Colonic mucosa (tissue), 1 donor: ENCODE measurements around a stretch of chr12.

DNA sequence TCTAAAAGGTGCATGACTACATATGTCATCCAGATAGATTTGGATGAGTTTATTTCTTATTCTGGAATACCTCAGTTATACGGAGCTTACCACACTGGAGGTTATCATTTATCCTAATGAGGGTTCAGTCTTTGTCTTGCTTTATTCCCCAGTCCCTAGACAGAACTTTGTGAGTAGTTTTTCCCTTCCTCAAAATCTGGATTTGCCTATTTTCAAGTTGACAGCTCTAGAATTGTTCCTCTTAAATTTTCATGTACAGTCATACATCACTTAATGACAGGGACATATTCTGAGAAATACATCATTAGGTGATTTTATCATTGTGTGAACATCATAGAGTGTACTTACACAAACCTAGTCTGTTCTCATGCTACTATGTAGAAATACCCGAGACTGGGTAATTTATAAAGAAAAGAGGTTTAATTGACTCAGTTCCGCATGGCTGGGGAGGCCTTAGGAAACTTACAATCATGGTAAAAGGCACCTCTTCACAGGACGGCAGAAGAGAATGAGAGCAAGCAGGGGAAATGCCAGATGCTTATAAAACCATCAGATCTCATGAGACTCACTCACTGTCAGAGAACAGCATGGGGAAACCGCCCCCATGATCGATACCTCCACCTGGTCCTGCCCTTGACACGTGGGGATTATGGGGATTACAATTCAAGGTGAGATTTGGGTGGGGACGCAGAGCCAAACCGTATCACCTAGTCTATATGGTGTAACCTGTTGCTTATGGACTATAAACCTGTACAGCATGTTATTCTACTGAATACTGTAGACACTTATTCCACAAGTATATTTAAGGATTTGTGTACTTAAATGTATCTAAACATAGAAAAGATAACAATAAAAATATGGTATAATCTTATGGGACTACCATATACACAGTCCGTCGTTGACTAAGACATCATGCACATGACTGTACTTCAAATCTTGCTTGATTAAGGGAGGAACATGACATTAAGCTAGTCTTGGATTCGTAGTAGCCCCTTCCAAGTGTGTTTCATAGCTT is 3.4 kb downstream of the PRKAB1 start:
- PRO-cap: no peak

DNA sequence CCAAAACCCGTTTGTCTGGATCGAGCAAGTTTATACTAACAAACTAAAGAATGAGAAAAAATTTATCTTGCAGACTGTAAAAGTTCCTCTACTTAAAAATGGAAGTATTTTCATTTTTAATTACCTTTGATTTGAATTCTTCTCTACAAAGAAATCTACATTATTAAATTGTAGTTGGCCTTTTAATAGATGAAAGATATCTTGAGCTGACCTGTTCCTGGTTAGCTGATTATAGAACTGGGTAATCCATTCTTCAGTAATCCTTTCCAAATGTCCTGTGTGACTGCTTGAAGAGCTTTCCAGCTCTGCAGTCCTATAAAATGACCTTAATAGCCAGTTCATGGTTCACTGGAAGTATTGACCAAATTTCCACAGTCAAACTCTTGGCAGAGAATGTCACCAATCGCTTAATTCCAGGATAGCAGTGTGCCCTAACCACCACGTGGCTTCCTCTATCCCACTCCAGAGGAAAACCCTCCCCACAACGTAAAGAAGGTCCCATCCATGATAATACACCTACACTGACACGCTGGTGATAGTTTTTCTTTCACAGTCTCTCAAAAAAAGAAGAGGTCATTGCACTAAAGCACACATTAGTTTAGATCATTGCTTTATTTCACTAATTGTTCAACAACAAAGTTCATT is 17.4 kb downstream of the PRKAB1 start:
- PRO-cap: no peak

- PRO-cap: no peak
These were observed 50.8 kb downstream of the PRKAB1 start for GRCh38 chr12:119718553-119719309.

GRCh38 chr12:119803928-119804929 is 72.9 kb downstream of the CIT start:
- PRO-cap: no peak

DNA sequence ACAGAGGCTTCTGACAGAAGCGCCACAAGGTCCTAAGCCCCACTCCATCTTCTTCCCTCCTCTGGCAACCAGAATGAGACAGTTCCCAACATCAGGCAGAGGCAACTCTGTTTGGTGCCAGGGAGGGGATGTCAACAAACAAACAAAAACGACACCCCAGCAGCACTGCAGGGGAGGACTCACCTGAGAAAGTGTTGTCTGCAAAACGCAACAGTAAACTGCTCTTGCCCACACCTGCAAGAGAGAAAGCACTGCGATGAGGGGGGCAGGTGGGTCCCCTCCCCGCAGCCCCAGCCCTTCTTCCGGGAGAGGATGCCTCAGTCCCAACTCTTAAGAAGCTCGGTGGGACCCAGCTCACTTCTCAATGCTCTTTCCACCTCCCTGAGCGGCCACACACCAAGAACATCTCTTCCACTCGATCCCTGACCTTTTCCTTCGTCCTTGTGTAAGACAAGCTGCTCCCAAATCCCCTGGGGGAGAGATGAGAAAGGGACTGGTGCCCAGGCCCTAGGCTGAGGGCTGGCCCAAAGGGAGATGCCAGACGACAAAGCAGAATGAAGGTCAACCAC is 8.2 kb downstream of the RAB35 start:
- PRO-cap: no peak

- PRO-cap: no peak
These were observed 16.2 kb upstream of the RAB35 start for GRCh38 chr12:120132488-120133357.

DNA sequence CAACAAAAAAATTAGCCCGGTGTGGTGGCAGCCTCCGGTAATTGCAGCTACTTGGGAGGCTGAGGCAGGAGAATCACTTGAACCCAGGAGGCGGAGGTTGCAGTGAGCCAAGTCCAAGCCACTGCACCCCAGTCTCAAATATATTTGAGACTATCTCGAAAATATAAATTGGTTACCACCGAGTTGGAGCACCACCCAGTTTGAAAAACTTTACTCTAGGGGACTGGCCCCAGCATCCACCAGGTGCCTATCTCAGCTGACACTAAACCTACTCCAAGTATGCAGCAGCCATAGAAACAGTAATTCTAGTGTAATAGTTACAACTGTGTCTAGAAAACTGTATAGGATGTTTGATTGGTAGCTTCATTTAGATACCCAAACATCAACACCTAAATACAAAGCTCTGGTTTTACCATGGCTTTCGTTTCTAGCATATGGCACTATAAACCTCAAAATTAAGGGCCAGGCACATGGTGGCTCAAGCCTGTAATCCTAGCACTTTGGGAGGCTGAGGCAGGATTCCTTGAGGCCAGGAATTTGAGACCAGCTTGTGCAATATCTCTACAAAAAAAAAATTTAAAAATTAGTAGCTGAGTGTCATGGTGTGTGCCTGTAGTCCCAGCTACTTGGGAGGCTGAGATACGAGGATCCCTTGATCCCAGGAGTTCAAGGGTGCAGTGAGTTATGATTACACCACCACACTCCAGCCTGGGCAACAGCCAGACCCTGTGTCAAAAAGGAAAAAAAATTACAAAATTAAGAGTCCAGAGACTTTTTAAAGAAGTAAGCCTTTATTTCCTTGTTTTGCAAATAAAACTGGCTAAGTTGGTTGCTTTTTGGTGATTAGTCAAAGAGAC is 1.6 kb upstream of the GCN1 start:
- PRO-cap: no peak

GRCh38 chr12:120229140-120230339 is 28.6 kb upstream of the RPLP0 start:
- PRO-cap: no peak

DNA sequence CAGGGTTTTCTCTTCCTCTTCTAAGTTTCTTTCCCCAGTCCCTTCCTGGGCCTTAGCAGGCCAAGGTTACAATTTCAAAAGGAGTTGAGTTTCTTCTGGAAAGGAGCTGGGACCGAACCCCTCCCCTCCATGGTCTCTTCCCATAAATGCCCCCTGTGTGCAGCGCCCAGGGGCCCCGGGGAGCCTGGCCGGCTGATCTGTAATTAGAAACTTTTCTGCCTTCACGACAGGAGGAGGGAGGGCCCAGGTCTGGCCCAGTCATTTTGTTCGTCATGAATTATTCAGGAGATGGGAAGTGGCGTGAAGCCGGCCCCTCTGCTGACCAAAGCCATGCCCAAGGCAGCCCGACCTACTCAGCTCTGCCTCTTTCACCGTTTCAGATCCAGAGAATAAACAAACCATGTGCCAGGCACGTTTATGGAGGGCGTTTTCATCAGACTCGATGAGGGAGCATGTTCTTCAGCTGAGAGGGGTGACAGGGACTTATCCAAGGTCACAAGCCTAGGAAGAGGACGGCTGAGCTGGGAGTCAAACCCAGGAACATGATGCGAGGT is 33.3 kb upstream of the MSI1 start:
- PRO-cap: no peak

- PRO-cap: no peak
These were observed 2.9 kb downstream of the GATC start for GRCh38 chr12:120449225-120449468.

- PRO-cap: no peak
These were observed 4.0 kb downstream of the SRSF9 start for GRCh38 chr12:120465458-120465984.

GRCh38 chr12:120529662-120530326 is 836 bp upstream of the COQ5 start:
- PRO-cap: unidirectional peak, plus-strand start at chr12:120529796; bidirectional peak, plus-strand start at chr12:120530099, minus-strand start at chr12:120530073

GRCh38 chr12:120535145-120535614 is 1.0 kb downstream of the RNF10 start:
- PRO-cap: bidirectional peak, plus-strand start at chr12:120535213, minus-strand start at chr12:120535218; bidirectional peak, plus-strand start at chr12:120535361, minus-strand start at chr12:120535315

DNA sequence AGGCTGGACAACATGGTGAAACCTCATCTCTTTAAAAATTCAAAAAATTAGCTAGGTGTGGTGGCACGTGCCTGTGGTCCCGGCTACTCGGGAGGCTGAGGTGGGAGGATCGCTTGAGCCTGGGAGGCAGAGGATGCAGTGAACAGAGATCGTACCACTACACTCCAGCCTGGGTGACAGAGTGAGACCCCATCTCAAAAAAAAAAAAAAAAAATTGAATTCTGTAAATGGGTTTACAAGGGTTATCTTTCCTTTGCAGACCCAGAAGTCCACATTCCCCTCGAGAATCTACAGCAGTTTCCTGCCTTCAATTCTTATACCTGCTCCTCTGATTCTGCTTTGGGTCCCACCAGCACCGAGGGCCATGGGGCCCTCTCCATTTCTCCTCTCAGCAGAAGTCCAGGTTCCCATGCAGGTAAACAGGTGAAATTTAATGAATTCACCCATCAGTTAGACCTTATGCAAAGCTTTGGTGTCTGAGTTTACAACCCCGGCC is 14.6 kb downstream of the POP5 start:
- PRO-cap: no peak

DNA sequence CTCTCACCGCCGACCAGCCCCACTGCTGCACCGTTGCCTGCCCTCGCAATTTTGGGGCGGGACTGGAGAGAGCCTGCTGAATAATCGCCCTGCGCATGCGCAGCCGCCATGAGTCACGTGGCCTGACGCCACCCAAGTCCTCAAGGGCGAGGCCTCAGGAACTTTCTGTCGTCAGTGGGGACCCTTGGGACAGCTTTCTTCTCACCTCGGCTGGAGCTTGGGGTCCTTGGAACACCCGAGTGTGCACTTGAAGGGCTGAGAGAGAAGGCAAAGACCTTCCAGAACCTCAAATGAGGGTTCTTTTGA is 14.6 kb upstream of the CABP1 start:
- PRO-cap: no peak

- PRO-cap: no peak
These were observed 11.2 kb downstream of the CABP1 start for GRCh38 chr12:120651641-120652092.

DNA sequence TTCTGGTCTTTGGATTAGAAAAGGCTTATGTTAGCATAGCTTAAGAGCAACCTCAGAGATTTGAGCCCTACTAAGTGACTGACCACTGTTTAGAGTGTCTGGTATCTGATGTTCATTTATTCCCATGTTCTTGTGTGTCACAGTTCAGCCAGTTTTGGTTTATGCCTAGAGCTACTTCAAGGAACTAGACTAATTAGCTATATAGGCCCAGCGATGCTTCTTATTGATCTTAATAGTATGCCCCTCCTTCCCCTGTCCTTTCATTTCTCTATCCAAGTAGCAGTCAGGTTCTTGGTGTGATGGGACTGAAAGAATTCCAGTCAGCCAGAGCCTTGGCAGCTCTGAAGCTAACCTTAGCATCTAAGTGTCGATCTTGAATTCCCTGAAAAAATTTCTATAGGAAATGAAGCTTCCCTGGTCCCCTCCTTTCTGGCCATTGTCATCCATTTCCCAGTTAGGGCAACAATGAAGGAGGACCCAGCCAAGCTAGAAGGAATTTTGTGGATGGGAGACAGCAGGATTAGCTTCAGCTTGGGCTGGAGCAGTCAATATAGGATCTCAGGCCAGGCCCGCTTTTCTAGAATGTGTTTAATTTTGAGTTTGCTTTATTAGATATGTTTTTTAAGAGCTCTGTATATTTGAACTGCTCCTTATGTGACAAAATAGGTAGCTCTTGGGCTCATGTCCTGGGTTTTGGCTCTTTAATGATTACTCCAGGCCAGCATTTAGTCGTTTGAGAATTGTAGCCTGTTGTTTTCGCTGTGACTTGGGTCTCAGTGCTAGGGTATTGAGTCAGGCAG is 10.9 kb downstream of the MLEC start:
- PRO-cap: no peak

DNA sequence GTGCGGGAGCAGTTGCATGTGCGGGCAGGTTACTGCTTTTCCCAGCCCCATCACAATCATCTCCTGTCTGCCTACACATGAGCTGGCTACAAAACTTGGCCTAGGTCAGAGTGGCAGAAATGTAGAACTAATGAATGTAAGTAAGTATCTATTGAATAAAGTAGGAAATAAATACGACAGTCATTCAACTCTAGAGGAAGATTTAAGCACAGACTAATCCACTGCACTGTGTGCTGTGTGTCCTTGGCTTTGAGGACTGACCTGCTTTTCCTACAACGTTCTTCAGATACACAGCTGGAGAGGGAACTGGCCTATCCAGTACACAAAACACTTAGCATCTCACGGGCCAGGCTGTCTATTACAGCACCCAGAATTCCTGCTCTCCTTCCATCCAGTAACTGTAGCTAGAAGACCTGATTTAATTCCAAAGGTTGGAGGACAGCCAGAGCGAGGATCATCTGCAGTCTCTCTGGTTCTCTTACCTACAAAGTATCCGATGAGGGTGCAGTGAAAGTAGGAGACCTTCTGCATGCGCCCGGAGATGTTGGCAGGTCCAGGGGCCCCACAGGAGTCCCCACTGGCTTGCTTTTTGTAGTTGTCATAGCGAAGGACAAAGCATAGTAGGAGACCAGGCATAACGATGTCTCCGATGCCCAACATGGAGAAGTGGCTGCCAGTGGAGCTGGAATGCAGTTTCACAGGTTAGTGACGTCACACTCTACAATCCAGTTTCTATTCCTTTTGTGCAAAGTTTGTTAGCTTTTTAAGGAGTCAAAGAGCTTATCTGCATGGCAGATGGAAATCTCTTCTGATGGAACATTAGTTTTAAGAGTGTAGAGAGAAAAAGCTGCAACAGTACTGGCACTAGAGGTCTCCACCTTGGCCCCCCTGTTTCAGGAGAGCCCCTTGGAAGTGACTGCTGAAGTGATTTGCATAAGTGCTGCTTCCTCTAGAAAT is 41.6 kb downstream of the ACADS start:
- PRO-cap: no peak

DNA sequence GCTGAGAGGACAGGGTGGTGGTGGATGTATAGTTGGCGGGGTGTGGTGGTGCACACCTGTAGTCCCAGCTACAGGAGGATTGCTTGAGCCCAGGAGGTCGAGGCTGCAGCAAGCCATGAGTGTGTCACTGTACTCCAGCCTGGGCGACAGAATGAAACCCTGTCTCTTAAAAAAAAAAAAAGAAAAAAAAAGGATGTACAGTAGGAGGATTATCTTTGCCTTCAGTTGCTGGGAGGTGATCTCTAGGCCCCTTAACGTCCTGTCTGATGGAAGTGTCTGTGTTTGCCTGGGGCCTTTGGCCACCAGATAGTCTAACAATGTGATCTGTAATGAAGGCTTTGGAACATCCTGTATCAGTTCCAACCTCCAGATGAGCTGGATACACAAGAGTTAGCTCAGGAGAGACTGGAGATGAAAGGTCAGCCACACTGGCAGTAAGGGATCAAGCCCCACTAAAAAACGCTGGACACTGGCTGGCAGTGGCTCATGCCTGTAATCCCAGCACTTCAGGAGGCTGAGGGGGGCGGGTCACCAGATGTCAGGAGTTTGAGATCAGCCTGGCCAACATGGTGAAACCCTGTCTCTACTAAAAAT is 19.2 kb upstream of the HNF1A start:
- PRO-cap: no peak

GRCh38 chr12:120965085-120965653 is 13.2 kb upstream of the HNF1A start:
- PRO-cap: unidirectional peak, minus-strand start at chr12:120965353